ENCODE measurements around the genes AKR1B15 and BPGM.

DNA sequence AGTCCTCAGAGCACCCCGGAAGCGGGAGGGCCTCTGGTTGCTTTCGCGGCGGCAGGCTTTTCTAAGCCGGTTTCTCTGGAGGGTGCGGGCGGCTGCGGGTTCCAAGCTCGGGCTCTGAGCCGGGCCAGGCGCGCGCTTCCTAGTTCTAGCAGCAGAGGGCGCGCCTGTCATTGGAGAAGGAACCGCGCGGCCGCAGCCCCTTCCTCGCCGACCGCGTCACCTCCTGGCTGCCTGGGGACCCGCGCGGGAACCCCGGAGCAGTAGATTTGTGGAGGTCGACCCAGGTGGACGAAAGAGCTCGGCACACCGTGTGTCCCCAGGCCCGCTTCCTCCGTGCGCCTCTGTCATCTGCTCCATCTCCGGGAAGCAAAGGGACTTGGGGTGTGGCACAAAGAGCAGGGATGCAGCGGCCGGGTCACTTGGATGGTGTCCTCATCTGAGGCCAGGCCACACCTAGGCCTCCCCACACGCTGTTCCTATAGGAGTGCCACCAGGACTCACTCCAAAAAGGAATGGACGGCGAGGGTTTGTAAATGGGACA, 389.0 kb upstream of the PODXL start:
- PRO-cap: no peak
- RAMPAGE, long total RNA, 4 experiments: no peak in any of the 4 experiments

- PRO-cap: no peak
- RAMPAGE, long total RNA, 4 experiments: no peak in any of the 4 experiments
Observed at GRCh38 chr7:132035657-132036253, 479.3 kb upstream of the PODXL start.

DNA sequence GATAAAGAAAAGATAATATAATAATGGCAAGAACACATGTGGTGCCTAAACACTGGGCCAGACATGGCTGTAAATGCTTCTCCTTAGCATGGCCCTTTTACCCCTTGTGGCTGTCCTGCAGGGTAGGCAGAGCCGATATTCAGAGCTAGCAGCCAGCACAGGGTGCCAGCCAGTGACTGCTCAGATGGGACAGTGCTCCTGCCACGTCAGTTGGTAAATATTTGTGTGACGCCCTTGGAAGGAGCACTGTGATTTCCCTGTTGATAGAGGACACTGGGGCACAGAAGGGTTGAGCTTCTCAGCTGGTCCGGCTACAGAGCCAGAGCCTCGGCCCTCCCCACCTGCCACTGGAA, 351.1 kb downstream of the PLXNA4 start:
- PRO-cap: no peak
- RAMPAGE, long total RNA, 4 experiments: no peak in any of the 4 experiments

GRCh38 chr7:132425322-132425701, 151.0 kb downstream of the PLXNA4 start:
- PRO-cap: no peak
- RAMPAGE, long total RNA, 4 experiments: no peak in any of the 4 experiments

DNA sequence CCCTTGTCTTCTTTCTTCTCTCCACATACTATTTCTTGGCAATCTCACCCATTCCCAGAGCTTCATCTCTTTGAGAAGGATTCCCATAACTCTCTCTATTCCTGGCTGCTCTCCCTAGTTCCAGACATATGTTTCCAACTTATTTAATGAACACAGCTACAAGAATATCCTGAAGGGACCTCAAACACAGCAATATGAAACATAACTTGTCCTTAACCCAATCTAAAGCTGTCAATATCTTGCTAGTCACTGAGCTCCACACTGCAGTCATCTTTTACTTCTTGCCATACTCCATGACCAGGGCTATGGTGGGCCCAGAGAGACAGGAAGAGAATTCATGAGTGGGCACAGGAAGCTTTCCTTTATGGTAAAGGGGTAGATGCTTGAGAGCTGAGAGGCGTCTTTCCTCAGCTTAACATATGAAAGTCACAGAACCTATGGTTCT, 152.4 kb downstream of the CHCHD3 start:
- PRO-cap: no peak
- RAMPAGE, long total RNA, 4 experiments: no peak in any of the 4 experiments

- PRO-cap: no peak
- RAMPAGE, long total RNA, 4 experiments: no peak in any of the 4 experiments
Observed at GRCh38 chr7:133903226-133904044, 223.7 kb upstream of the LRGUK start.

DNA sequence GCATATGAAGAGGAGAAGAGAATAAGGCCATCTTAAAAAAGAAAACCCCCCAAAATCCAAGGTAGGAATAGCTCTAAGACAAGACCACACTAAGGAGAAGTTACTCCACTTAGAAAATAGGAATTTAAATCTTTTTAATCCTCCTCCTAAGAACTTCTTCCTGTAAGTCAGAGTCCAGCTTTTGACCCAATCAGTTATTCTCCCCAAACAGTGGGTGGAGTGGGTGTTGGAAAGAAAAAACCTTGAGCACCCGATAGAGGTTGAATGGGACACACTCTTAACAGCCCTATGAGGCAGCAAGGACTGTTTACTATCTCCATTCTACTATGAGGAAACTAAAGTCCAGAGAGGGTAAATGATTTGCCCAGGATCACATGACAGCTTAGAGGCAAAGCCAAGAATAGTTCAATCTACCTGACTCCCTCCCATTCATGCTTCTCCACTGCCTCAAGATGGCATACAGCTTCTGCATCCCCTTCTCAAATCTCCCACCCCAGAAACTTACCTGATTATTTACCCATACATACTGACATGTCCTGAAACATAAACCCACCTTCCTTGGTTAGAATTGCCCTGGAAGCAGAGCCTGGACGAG, 57.5 kb upstream of the SLC35B4 start:
- PRO-cap: no peak
- RAMPAGE, long total RNA, 4 experiments: no peak in any of the 4 experiments

DNA sequence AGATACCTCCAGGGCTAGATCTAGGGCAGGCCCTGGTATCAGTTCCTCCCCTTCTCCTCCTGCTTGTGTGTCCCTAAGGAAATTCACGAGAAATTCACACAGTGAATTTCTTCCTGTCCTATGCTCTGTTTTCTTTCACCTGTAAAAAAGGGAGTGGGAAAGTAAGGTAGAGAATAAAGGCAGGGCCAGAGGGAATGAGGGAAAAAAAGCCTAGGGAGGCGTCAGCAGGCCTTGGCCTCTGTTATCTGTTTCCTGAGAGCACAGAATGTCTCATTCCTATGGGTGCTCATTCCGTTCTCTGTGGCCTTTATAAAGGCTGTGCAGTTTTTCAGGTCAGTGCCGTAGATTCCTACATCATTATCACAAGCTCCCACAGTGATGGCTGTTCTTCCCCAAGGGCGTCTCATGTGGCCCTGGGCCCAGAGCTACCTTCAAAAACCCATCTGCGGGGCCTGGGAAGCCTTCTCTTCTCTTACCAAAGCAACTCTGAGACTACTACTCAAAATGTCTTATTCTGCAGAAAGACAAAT, 16.8 kb upstream of the AKR1B10 start:
- PRO-cap: no peak
- RAMPAGE, long total RNA, 4 experiments: no peak in any of the 4 experiments

DNA sequence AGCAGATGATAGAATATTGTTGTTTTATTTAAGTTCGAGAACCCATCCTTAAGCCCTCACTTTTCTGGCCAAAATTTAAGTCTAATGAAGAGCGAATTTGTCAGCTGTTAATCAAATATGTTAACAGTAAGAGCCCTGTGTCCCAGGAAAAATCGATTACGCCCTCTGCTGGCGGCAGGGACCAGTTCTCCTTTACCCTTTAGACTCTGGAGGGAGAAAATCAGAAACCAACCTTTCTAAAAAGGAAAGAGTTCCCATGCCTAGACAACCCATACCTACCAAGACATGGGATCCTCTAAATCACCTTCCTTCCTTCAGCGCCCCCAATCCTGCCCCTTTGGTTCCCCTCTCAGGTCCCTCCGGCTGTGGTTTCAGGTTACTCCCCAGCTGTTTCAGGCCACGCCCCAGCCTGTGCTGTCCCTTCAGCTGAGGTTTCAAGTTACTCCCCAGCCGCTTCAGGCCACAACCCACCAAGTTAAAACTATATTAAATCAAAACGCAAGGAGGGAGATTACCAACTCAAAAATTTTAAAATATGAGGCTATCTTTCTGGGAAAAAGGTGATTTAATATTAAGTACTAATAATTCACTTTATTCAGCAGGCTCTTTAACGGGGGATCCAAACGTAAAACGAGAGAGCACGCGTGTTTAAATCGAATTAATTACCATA, 1.4 kb upstream of the AKR1B15 start:
- PRO-cap: no peak
- RAMPAGE, long total RNA, 4 experiments: no peak in any of the 4 experiments

GRCh38 chr7:134548726-134549400, at the start of gene AKR1B15:
Gene AKR1B15, plus strand, starts transcription at chr7:134549110.
- PRO-cap: bidirectional peak, plus-strand start at chr7:134549114, minus-strand start at chr7:134548987
- RAMPAGE, long total RNA, 4 experiments: no peak in any of the 4 experiments

DNA sequence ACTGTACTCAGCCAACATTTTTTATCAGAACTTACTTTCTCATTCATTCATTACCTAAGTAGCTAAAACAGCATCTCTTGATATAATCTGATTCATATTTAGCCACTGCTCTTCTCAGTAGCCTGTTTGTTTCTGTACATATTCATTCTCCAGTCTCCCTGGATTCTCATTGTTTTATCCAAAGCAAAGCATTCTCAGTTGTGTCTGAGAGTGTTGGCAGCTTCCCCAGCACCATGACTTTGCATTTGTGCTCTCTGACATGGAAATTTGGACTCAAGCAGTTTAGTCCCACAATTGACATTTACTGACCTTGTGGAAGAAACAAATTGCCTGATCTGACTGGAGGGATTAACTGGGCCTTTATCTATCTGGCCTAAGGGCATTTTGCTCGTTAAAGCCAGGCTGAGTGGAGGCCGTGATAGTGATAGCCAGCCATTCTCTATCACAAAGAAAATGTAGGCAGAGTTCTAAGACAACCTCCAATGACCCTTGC, 44.9 kb downstream of the AKR1B15 start:
- PRO-cap: no peak
- RAMPAGE, long total RNA, 4 experiments: no peak in any of the 4 experiments

GRCh38 chr7:134636031-134636574, 10.6 kb upstream of the BPGM start:
- PRO-cap: no peak
- RAMPAGE, long total RNA, 4 experiments: no peak in any of the 4 experiments

GRCh38 chr7:134646653-134647613, at the start of gene BPGM:
Gene BPGM, plus strand, starts transcription at chr7:134646853.
- PRO-cap: bidirectional peak, plus-strand start at chr7:134646853, minus-strand start at chr7:134646563
- RAMPAGE, long total RNA, 4 experiments: start-site peak on the plus strand in 4 of 4 experiments, at chr7:134646807-134646864 at its widest, 31 to 191 reads per replicate

DNA sequence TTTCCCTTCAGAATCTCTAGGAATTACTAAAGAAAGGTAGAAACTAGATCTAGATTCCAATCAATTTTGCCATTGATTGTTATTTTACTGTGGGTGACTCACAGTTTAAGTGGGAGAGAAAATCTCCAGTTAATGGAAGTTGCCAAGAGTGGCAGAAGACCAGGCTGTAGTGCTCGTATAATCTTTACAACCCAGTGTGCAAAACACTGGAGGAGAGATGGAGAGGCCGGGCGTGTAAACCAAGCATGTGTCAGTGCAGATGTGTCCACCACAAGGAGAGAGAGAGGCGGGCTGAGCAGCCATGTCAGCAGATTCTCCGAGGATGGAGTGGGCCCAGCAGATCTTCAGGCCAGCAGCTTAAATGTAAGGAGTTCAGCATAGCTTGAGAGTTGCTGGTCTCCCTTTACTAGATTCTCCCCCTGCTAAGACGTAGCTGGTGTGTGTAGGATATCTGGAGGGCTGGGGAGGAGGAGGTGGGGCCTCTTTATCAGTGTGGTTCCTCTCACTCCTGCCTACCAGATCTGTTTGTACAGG, 13.6 kb downstream of the BPGM start:
- PRO-cap: no peak
- RAMPAGE, long total RNA, 4 experiments: no peak in any of the 4 experiments

GRCh38 chr7:134669760-134670399, 23.2 kb downstream of the BPGM start:
- PRO-cap: bidirectional peak, plus-strand start at chr7:134670130, minus-strand start at chr7:134669943
- RAMPAGE, long total RNA, 4 experiments: no peak in any of the 4 experiments

DNA sequence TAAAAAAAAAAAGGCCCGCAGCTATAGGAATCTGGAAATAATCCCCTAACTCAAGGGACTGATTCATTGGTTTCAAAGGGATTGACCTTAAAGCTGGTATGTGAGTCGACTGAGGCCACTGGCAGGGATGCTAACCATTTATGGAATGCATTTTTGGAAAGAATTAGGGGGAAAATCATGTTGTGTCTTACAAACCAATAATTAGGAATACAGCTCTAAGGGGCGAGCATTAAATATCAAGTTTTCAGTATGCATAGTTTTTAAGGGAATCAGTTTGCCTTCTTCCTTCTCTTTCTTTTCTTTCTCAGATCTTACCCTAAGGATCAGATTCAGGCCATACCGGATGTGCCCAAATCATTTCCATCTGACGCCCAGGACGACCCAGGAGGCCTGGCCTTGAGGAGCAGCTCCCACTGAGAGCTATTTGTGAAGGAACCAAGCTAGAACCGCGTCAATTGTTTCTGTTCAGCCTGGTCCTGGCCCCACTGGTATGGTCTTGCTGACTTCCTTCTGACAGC, 48.7 kb downstream of the BPGM start:
- PRO-cap: bidirectional peak, plus-strand start at position 464 of the sequence, minus-strand start at position 304 of the sequence
- RAMPAGE, long total RNA, 4 experiments: no peak in any of the 4 experiments

DNA sequence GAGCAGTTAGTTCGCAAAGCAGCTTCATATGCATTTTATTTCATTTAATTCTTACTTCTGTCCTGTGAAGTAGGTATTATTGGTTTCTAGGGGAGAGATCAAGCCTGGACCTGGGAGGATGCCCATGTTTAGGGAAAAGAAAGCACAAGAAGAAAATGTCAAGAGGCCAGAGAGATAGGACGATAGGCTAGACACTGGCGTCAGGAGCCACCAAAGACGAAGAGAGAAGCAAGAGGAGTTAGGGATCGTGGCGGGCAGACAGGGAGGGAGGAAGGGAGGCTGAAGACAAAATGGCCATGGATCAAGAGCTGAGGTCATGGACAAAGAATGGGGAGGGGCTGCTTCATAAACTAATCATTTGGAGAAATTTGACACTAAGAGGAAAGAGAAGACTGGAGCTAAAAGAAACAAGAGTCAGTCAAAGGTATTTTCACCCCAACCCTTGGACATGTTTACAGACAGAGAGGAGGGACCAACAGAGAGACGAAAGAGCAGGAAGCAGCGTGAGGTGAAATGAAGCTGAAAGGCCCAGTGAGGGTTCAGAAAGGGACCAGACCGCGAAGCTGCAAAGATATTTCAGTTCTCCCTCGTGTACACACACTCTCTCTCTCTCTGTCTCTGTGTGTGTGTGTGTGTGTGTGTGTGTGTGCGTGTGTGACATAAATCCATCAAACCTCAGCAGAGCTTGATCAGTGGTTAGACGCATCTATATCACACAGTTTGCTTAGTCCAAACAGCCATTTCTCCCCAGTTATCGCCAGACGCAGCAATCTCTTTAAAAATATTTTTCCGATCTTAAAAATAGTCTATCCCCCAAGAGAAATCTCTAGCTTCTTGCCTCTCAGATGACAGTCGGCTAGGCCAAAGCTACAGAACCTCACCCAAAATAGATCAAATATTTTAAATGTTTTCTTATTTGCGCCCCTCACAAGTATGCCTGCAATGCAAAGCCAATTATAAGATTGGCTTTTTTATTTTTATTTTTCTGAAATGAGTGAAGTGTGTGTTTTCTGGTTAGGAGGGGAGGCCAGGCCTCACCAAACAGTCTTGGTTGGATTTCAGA, 12.5 kb upstream of the CALD1 start:
- PRO-cap: no peak
- RAMPAGE, long total RNA, 4 experiments: no peak in any of the 4 experiments

- PRO-cap: bidirectional peak, plus-strand start at chr7:134780286, minus-strand start at chr7:134780135; bidirectional peak, plus-strand start at chr7:134780762, minus-strand start at chr7:134780657
- RAMPAGE, long total RNA, 4 experiments: no peak in any of the 4 experiments
Observed at GRCh38 chr7:134779992-134781045, 885 bp downstream of the CALD1 start.

- PRO-cap: no peak
- RAMPAGE, long total RNA, 4 experiments: no peak in any of the 4 experiments
Observed at GRCh38 chr7:134866439-134867143, 87.2 kb downstream of the CALD1 start.

DNA sequence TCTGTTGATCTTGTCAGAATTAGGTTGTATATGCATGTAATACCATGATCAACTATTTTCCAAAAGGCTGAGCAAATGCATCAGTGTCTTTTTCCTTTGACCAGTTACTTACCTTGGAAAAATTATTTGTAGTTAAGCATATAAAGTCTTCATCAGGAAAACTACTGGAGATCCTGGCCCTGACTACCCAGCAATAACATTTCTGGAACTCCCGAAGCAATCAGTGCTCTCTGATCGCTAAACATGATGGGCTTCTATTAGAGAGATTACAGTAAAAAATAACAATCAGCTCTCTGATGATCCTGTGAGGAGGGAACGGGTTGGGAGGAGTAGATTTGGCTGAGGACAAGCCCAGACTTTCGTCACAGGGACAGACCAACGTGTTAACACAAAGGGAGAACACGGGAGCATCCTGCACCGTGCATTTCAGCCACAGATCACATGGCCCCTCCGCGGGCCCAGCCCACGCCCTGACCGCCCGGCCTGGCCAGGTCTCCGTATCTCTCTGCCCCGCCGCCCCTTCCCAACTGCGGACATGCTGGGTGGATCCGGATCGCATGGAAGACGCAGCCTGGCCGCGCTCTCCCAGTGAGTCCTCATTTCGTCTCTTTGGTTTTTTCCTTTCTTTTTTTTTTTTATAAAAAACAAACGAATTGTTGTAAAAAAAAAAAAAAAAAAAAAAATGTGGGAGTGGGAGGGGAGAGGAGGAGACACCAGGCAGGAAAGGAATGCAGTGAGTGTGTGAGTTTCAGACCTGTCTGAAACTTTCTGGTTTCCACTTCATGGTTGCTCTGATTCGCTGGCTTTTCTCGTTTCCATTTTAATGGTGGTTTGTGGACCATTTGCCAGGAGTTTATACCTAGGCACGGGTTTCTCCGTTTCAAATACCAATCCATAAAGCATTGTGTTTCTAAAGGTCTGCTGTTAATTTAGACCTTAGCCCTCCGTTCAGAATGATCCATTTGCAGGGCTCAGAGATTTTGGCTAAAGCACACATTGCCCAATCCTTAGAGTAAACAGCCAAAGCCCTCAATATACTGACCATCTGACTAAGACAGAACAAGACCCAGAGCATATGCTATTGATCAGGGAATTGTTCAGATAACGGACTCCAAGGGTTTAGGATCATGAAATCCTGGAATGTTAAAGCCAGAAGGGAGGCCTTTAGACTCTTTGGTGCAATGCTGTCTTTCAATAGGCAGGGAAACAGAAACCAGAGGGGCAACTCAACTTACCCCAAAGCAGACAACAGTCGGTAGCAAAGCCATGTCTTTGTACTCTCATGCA, 94.8 kb upstream of the AGBL3 start:
- PRO-cap: bidirectional peak, plus-strand start at position 386 of the sequence, minus-strand start at position 195 of the sequence
- RAMPAGE, long total RNA, 4 experiments: start-site peak on the plus strand in 3 of 4 experiments, centred at positions 440 to 464 of the sequence, 529 to 3,851 reads per replicate

Measured in esophagus squamous epithelium (tissue), 4 donors.